Endothelial cell of umbilical vein (primary cell): ENCODE results near the gene SLC27A6.

- PRO-cap: bidirectional peak, plus-strand start at chr5:124744706, minus-strand start at chr5:124744526; unidirectional peak, minus-strand start at chr5:124744796
CAGE:
- cytosol, long polyA minus RNA: no peak
- cytosol, long polyA plus RNA: no peak
- long polyA plus RNA: start-site peak on the minus strand at chr5:124745098-124745175, 24 and 33 reads in 2 replicates
- nucleus, long polyA minus RNA: start-site peak on the plus strand at chr5:124744783-124744880, 5 reads; start-site peak on the plus strand at chr5:124744968-124745008, 5 reads
- nucleus, long polyA plus RNA: start-site peak on the minus strand at chr5:124745088-124745175, 104 and 69 reads in 2 replicates
Measured at GRCh38 chr5:124744279-124745305, 1.8 kb downstream of the ZNF608 start.

DNA sequence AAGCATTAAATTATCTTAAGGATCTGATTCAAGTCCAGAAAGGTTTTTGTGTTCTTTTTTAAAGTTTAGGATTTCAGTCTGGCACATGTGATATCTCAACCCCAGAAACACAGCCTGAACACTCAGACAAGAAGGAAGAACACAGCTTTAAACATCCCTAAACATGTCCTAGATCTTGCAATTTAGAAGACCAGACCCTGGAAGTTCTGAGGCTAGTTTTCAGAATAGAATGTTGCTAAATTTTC lies 1.1 kb downstream of the ZNF608 start:
- PRO-cap: no peak
CAGE:
- cytosol, long polyA minus RNA: no peak
- cytosol, long polyA plus RNA: no peak
- long polyA plus RNA: no peak
- nucleus, long polyA minus RNA: no peak
- nucleus, long polyA plus RNA: no peak

DNA sequence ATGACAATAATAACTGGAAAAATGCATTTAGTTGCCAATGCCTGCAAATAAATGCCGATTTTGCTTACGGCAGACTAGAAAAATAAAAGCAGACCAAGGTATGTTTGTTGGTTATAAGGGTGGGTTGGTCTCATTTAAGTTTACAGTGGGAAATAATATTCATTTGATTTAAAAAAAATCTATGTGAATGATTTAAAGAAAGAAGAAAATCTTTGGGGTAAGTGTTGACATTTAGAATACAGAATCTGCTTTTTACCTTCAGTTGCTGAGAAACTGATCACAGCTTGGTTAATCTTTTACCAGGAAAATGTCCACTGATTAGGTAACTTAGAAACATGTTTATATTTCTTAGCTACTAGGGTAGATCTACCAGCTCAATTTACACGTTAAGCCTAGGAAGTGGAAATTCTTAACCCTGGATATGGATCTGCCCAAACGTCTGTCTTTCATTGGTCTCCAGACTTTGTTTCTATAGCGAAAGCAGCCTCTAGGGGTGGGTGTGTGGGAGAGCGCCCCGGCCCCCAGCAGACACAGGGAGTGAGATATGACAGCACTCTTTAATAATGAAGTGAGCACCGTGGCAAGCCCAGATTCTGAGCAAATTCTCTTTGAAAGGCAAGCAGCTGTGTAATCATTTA lies 141.5 kb upstream of the ZNF608 start:
- PRO-cap: no peak
CAGE:
- cytosol, long polyA minus RNA: no peak
- cytosol, long polyA plus RNA: no peak
- long polyA plus RNA: no peak
- nucleus, long polyA minus RNA: no peak
- nucleus, long polyA plus RNA: no peak

GRCh38 chr5:125190650-125191216 lies 444.3 kb upstream of the ZNF608 start:
- PRO-cap: no peak
CAGE:
- cytosol, long polyA minus RNA: no peak
- cytosol, long polyA plus RNA: no peak
- long polyA plus RNA: no peak
- nucleus, long polyA minus RNA: no peak
- nucleus, long polyA plus RNA: no peak

- PRO-cap: no peak
CAGE:
- cytosol, long polyA minus RNA: no peak
- cytosol, long polyA plus RNA: no peak
- long polyA plus RNA: no peak
- nucleus, long polyA minus RNA: no peak
- nucleus, long polyA plus RNA: no peak
Measured at GRCh38 chr5:126280990-126281563, 142.1 kb upstream of the GRAMD2B start.

DNA sequence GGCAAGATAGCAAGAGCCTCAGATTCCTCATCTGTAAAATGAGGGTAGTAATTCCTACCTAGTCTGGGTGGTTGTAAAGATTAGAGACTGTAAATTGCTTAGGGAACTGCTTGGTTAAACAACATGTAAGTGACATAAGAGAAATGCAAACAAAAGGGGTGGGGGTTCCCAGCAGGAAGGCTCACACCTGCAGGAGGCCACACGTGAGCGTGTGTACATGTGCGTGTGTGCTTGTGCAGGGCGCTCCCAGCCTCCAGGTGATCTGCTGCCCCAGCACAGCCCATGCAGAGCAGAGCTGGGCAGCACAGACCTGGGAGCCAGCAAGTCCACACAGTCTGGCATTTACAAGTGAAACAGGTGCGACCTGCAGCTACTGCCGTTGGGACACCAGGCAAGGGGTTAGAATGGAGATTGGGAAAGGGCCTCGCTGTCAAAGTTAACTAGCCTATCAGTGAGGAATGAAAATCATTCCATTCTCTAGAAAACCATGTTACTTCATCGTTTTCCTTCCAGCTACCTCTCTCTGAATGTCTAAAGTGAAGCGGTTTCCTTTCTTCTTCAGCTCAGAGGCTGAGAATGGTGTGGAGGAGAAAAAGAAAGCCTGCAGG lies 41.8 kb downstream of the GRAMD2B start:
- PRO-cap: no peak
CAGE:
- cytosol, long polyA minus RNA: no peak
- cytosol, long polyA plus RNA: no peak
- long polyA plus RNA: no peak
- nucleus, long polyA minus RNA: no peak
- nucleus, long polyA plus RNA: no peak

DNA sequence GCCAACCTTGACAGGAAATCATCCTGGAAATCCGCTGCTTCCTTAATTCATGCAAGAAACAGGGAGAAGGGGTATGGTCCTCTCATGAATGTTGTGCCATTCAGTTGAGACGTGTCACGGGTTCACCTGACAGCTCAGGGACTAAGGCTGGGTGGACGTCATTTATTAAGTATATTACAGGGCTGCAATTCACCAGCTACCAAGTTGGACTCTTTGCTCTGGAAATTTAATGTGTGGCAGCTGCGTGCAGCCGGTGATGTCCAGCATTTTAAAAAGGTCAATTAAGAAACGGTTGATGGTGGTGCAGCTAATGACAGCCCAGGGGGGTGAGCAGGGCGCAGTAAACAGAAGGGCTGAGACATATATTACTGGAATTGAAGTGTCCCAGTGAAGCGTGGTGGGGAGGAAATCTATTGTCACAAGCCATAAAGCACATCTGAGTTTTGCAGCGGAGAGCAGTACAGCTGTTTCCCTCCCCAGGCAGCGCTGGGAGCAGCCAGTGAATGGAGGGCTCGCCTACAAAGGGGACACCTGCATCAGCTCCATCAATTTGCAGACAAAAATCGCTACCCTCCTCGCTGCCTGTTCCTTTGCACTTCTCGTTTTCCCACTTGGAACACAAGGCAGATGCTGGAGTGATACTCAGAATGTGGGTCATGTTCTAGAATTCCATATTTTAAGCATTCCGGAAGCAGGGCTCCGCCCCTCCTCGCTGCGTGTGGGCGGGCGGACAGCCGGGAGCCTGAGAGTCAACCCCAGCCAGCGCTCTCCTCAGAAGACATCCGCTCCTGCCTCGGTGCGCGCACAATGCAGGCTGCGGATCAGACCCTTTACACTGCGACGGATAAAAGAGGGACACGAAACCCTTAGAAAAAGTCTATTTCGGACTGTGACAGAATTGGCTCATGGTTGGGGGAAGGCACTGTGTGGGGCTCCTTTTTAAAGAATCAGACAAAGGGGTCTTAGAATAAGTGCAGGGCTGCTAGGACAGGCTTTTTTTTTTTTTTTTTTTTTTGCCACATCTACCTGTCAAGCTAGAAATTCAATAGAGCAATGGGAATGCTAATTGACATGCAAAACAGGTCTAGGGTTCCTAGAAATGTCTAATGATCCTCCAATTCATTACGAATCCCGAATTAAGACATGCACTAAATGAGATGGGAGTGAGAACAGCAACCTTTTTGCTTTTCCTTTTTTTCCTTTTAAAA lies 92.1 kb downstream of the LMNB1 start:
- PRO-cap: unidirectional peak, plus-strand start at position 774 of the sequence
CAGE:
- cytosol, long polyA minus RNA: no peak
- cytosol, long polyA plus RNA: no peak
- long polyA plus RNA: no peak
- nucleus, long polyA minus RNA: no peak
- nucleus, long polyA plus RNA: no peak

DNA sequence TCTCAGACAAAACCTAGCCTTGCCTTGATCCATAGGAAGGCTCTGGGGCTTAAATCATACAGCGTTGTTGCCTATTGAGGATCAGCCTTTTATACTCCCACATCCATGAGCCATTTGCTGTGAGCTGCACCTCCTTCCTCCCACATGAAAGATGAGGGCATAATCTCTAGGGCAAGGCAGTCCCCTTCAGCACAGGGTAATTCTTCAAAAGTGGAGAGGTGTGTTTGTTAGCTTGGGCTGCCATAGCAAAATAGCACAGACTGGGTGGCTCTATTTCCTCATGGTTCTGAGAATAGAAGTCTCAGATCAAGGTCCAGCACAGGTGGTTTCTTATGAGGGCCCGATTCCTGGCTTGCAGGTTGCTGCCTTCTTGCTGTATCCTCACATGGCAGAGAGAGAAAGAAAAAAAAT lies 121.8 kb upstream of the SLC12A2 start:
- PRO-cap: no peak
CAGE:
- cytosol, long polyA minus RNA: no peak
- cytosol, long polyA plus RNA: no peak
- long polyA plus RNA: no peak
- nucleus, long polyA minus RNA: no peak
- nucleus, long polyA plus RNA: no peak

- PRO-cap: no peak
CAGE:
- cytosol, long polyA minus RNA: no peak
- cytosol, long polyA plus RNA: no peak
- long polyA plus RNA: no peak
- nucleus, long polyA minus RNA: no peak
- nucleus, long polyA plus RNA: no peak
Measured at GRCh38 chr5:128079370-128079805, 4.2 kb upstream of the SLC12A2 start.

- PRO-cap: no peak
CAGE:
- cytosol, long polyA minus RNA: no peak
- cytosol, long polyA plus RNA: no peak
- long polyA plus RNA: no peak
- nucleus, long polyA minus RNA: no peak
- nucleus, long polyA plus RNA: no peak
Measured at GRCh38 chr5:128121579-128122046, 38.0 kb downstream of the SLC12A2 start.

DNA sequence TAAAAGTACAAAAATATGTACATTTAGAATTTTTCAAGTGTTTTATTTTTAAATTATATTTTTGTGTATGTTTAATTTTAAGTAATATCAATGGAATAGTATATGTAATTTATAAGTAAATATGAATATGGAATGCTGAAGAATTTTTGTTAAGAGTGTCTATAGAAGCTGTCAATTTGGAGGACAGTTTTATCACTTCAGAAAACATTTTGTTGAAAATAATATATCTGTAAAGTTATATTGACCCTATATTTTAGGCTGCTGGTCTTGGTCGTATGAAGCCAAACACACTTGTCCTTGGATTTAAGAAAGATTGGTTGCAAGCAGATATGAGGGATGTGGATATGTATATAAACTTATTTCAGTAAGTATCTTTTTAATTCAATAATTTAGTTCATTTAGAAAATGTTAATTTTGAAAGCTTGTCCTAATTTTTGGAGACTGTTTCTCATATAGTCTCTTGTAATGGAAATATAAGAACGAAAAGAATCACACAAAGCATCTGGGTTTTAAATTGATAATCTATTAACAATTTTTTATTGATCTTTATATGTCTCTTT lies 84.0 kb downstream of the SLC12A2 start:
- PRO-cap: no peak
CAGE:
- cytosol, long polyA minus RNA: no peak
- cytosol, long polyA plus RNA: no peak
- long polyA plus RNA: no peak
- nucleus, long polyA minus RNA: no peak
- nucleus, long polyA plus RNA: no peak

DNA sequence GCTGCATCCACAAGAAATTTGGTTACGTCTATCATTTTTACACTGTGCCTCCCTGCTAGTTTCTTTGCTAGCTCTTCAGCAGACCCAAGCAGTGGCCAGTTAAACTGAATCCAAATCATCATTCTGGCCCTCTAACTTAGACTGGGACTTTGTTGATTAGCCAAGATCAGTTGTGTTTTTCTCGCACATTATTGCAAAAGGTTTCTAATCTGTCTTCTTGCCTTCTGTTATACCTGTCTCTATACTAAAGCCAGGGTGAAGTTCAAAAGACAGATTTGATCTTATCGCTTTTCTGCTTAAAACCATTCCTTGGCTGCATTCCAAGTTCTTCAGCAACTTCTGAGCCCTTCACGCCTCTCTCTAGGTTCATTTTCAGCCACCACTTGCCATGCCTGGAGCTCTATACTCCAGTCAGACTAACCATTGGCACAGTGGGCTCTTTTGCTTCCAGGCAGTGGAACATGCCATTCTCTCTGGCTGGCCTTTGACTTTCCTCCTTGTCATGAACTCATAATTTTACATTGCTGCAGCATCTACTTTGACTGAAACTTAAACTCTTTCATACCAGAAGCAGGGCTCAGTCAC lies 114.3 kb downstream of the SLC12A2 start:
- PRO-cap: no peak
CAGE:
- cytosol, long polyA minus RNA: no peak
- cytosol, long polyA plus RNA: no peak
- long polyA plus RNA: no peak
- nucleus, long polyA minus RNA: no peak
- nucleus, long polyA plus RNA: no peak

- PRO-cap: no peak
CAGE:
- cytosol, long polyA minus RNA: no peak
- cytosol, long polyA plus RNA: no peak
- long polyA plus RNA: no peak
- nucleus, long polyA minus RNA: no peak
- nucleus, long polyA plus RNA: no peak
Measured at GRCh38 chr5:128272052-128272516, 188.5 kb downstream of the SLC12A2 start.

DNA sequence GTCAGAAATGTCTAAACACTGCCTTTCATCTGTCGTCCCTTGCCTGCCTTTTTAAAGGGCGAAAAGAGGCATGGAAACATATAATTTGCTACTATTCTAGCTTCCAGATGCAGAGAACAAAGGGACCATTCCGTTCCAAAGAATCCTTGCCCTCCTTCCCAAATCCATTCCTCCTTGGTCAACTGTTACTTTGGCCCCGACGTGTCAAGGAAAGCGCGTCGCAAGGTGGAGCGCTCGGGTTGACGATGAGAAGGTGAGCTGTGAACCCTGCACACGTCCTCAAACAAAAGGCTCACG lies 1.4 kb downstream of the FBN2 start:
- PRO-cap: no peak
CAGE:
- cytosol, long polyA minus RNA: no peak
- cytosol, long polyA plus RNA: no peak
- long polyA plus RNA: no peak
- nucleus, long polyA minus RNA: no peak
- nucleus, long polyA plus RNA: no peak

- PRO-cap: no peak
CAGE:
- cytosol, long polyA minus RNA: no peak
- cytosol, long polyA plus RNA: no peak
- long polyA plus RNA: no peak
- nucleus, long polyA minus RNA: no peak
- nucleus, long polyA plus RNA: no peak
Measured at GRCh38 chr5:128964811-128965833, at the start of gene SLC27A6. Gene SLC27A6 (plus strand): TSS chr5:128965488.

- PRO-cap: bidirectional peak, plus-strand start at chr5:129094751, minus-strand start at chr5:129094473
CAGE:
- cytosol, long polyA minus RNA: no peak
- cytosol, long polyA plus RNA: no peak
- long polyA plus RNA: no peak
- nucleus, long polyA minus RNA: no peak
- nucleus, long polyA plus RNA: no peak
Measured at GRCh38 chr5:129094384-129094637, 238 bp upstream of the ISOC1 start.

DNA sequence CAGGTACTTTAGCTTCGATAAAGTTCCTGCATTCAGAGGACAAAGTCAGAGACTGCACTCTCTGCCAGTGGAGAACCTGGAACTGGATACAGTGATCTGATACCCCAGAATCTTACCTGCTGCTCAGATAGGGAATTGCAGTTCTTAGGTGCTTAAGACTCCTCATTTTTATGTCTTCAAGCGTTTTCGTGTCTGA lies 1.8 kb downstream of the ISOC1 start:
- PRO-cap: no peak
CAGE:
- cytosol, long polyA minus RNA: no peak
- cytosol, long polyA plus RNA: no peak
- long polyA plus RNA: no peak
- nucleus, long polyA minus RNA: no peak
- nucleus, long polyA plus RNA: no peak

GRCh38 chr5:129902680-129903161 lies 1.5 kb upstream of the CHSY3 start:
- PRO-cap: no peak
CAGE:
- cytosol, long polyA minus RNA: no peak
- cytosol, long polyA plus RNA: no peak
- long polyA plus RNA: no peak
- nucleus, long polyA minus RNA: no peak
- nucleus, long polyA plus RNA: no peak

DNA sequence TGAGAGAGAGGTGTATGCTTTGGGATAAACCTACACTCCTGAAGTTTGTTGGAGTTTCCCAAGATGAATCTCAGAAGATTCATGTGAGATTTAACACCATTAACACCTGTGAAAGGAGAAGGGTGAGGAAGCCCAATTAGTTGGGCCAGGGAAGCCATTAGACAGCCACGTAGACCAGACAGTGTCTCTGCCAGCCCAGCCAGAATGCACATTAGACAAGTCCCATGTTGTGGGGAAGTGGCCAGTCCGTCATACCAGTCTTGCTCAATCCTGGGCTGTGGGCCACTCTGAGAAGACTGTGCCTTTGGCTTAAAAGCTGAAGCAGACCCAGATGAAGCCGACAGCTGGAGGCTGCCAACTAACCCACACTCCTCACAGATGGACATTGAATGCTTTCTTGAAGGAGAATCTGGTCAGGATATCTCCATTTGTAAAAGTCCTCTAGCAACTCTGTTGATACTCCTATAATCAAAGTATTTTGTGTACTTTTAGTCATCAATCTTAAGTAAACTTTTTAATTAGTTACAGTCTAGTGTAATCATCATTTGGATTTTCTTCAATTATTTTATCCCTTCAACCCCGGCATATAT lies 128.6 kb downstream of the CHSY3 start:
- PRO-cap: no peak
CAGE:
- cytosol, long polyA minus RNA: no peak
- cytosol, long polyA plus RNA: no peak
- long polyA plus RNA: no peak
- nucleus, long polyA minus RNA: no peak
- nucleus, long polyA plus RNA: no peak

GRCh38 chr5:130884676-130885477 lies 280.2 kb downstream of the HINT1 start:
- PRO-cap: no peak
CAGE:
- cytosol, long polyA minus RNA: no peak
- cytosol, long polyA plus RNA: no peak
- long polyA plus RNA: no peak
- nucleus, long polyA minus RNA: no peak
- nucleus, long polyA plus RNA: no peak